Osteoblast (primary cell): ENCODE measurements around a stretch of chr7.

DNA sequence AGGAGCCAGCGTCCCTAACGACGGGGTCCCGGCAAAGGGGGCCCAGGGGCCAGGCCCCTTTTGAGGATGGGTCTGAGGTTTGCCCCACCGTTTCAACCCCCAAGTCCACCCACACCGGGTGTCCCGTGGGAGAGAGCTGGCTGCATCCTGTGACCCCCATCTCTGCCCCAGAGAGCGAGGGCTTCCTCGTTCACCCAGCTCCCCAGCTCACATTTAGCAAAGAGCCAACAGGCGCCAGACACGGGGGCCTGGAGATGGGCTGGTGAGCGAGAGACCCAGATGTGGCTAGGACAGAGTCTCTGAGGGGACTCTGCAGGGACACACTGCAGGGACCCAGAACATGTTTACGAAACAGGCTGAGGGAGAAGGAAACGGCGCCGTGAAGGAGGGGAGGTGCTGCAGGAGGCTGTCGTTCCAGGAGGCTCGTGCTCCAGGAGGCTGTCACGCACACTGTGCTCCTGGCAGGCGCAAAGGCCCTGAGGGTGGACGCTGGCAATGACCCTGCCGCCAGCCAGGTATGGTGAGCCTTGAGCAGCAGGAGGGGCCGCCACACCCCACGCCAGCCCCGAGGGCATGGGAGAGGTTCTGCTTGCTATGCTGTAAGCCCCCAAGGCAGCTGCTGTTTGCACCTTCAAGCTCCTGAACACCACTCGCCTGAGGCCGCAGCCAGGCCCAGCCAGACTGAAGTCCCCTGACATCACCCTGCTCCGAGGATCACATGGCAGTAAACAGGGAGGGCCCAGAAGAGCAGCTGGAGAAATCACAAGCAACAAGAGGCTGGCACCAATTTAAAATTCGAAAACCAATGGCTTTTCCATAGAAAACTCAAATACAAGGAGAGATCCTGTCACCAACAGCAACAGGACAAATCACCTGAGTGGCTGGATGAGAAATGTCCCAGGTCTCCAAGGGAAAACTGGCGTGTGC lies 27.4 kb downstream of the ADAP1 start:
- CAGE, long polyA plus RNA = no peak
- RRBS = 59% methylated on average over 3 of the region's 30 CpGs

DNA sequence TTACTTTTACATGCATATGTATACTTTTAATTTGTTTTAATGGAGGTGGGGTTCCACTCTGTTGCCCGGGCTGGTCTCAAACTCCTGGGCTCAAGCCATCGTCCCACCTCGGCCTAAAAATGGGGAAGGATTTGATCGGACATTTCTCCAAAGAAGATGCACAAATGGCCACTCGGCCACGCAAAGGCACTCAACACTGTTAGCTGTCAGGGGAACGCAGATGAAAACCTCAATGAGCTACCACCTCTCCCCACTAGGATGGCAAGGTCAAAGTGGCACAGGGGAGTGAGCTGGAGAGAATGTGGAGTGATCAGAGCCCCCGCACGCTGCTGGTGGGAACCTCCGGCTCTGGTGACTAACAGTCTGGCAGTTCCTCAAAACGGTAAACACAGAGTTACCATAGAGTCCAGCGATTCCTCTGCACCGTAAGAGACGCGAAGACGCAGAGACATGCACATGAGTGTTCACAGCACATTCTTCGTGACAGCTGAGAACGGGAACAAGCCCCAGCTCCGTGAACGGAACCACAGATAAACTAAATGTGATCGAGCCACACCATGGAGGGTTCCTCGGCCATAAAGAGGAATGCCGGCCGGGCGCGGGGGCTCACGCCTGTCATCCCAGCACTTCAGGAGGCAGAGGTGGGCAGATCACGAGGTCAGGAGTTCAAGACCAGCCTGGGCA lies 25.9 kb downstream of the ADAP1 start:
- CAGE, long polyA plus RNA = no peak
- RRBS = no CpG with 5 or more reads among the region's 28 CpGs

DNA sequence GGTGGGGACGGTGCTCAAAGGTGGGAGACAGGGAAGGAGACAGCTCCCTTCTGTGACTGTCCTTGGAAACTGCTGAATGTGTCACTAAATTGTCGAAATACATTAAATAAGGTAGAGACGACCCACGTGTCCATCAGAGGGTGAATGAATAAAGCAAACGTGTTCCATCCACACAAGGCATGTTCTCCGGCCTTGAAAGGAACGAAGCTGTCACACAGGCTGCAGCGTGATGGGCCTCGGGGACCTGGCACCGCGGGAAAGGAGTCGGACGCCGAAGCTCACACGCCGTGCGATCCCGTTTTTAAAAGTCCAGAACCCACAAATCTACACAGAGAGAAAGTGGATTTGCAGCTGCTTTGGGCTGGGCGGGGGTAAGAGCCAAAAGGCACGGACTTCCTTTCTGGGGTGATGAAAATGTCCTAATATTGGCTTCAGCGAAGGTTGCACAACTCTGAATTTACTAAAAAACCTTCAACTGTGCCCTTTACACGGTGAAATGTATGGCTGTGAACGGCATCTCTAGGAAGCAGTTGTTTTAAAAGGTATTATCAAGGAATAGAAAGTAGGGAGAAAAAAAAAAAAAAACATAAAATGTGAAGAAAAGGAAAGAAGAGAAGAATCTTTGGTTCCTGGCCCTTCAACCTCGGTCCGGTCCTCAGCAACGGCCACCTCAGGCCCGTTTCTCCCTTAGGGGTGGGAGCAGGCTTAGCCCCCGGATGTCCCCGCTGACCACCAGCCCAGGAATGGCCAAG lies 23.1 kb downstream of the ADAP1 start:
- CAGE, long polyA plus RNA = no peak
- RRBS = 71% methylated on average over 5 of the region's 29 CpGs

GRCh38 chr7:965905-966466 lies 9.4 kb downstream of the COX19 start:
- CAGE, long polyA plus RNA = no peak
- RRBS = no CpG with 5 or more reads among the region's 12 CpGs

DNA sequence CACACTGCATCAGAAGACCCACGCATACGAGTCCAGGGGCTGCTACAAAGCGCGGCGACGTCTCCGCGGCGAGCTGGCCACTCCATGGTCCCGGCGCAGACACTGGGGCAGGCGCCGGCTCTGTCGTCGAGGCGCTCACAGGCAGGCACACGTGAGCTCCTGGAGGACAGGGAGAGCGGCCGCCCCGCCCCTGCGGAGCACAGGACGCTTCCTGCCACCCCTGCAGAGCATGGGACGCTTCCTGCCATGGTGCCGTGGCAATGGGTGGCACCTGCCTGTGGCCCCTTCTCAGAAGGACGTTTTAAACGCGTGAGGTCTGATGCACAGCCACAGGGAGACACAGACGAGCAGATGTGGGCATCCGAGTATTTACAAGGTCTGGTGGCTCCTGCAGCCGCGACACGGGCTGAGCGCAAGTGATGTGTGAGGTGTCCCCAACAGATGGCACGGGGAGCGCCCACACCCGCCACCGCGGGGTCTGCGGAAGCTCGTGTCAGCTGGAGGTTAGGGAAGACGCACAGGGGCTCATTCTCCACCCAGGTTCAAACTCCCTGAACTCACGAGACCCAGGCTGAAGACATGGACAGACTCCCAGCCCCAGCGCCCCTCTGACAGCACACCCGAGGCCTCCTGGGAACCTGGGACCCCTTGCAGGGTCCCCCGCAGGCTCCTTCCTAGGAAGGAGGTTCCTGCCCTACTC lies 21.4 kb upstream of the GPR146 start:
- CAGE, long polyA plus RNA = no peak
- RRBS = no CpG with 5 or more reads among the region's 45 CpGs

DNA sequence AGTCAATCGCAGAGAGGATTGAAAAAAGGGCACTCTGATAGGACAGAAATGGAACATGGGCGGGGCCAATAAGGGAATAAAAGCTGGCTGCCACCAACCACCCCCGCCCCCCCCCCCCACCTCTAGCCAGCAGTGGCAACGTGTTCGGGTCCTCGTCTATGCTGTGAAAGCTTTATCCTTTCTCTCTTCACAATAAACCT lies 11.7 kb upstream of the ZFAND2A start:
- CAGE, long polyA plus RNA = no peak
- RRBS = no CpG with 5 or more reads among the region's 6 CpGs

DNA sequence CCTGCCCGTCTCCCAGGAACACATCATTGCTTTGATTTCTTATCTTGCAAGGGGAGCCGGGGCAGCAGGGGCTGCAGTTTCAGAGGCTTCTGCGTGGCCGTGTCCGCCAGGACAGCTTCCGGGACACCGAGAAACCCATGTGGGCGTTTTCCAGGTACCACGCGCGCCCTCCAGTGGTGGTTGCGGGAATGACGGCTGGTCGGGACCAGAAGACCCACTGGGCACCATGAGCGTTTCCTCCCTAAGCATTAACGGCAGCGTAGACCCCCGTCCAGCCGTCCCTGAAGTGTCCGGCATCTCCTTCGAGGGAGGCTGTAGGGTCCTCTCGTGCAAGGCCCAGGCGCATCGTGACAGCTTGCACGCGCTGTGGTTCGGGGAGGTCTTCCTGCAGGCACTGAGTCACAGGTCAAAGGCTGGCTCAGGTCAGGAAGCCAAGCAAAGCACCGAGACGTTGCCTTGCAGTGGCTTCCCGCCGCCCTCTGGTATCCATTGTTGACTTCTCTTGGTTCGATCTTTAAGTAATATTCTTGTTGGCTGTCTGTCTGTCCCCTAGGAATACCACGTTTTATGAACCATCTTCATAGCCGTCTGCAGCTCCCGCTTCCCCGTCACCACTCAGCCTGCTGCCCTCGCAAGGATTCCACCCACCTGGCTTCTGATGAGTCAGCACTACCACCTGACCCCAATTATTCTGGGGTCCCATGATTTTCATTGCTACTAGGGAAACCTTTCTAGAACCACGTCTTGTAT lies 16.3 kb upstream of the ZFAND2A start:
- CAGE, long polyA plus RNA = no peak
- RRBS = 8% methylated on average over 9 of the region's 38 CpGs

DNA sequence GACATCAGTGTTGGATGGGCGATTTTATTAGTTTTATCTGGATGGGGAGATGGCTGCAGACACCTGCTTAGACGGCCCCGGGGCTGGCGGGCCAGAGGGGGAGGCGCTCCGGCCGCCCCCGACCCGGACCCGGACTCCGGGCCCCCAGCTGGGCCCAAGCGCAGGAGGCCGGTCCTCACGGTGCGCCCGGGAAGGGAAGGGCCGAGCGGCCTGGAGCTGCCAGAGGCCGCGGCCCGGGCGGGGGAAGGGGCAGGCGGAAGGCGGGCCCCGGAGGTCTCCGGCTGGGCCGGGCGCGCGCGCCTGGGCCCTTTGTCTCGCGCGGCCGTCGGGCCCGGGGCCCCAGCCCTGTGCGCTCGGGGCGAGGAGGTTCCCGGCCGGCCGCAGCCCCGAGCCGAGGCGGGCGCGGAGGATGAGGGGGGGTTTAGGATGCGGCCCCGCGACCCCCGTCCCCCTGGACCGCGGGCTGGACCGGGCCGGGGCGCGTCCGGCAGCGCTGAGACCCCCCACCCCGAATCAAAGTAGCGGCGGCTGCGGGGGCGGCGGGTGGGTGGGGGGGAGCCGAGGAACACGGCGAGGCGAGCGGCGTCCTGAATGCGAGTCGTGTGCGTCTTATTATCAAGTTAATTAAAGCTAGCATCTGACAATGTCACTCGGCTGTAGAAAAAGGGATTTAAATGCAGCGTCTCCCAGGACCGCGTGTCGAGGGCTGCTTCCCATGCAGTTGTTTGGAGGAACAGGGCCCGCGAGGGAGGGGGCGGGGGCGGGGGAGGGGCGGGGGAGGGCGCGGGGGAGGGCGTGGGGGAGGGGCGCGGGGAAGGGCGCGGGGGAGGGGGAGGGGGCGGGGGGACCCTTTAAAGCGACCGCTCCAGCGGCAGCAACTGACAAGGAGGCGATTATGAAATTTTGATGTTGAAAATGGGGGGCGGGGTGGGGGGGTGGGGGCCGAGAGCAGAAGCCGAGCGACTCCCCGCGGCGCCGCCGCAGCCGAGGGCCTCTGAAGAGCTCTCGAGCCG lies 2.9 kb upstream of the UNCX start:
- CAGE, long polyA plus RNA = no peak
- RRBS = 4% methylated on average over 21 of the region's 109 CpGs

DNA sequence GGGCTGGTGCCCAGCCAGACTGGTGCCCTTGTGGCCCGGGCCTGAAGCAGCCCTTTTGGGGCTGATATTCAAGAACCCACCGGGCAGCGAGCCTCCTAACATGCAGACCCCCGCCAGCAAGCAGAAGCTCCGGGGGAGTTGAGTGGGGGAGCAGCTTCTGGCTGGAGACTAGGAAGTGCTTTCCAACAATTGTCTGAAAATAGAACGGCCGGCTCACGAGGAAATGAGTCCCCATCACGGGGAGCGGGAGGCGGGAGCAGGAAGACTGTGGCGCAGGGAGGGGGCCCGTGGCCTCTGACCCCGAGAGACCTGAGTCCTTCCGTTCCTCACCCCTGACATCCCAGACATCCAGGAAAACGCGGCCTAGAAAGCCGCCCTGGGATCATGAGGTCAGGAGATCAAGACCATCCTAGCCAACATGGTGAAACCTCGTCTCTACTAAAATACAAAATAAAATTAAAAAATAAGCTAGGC lies 9.6 kb upstream of the INTS1 start:
- CAGE, long polyA plus RNA = no peak
- RRBS = 31% methylated on average over 6 of the region's 19 CpGs

DNA sequence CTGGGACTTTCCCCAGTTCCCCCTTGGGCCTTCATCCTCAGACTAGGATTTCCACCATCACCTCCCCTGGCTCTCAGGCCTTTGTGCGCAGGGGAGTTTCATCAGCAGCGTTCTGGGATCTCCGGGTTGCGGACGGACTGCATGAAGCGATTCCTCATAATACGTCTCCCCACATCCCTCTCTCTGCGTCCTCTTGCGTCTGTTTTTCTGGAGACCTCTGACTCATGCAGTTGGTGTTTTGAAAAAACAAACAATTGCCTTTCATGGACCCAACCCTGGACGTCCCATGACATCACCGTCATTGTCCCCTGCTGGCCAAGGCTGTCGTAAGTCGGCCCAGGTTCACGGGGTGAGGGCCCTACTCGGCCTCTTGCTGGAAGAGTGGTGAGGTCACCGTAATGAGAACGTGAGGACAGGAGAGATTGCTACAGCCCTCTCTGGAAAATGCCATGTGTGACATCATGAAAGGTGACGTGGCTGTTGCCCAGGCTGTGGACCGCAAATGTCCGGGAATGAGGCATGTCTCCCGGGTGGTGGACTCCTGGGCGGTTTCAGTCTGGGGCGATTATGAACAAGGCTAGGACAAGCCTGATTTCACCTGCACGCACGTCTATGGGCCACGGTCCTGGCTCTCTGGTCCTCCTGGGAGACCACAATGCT lies 9.9 kb upstream of the MAFK start:
- CAGE, long polyA plus RNA = no peak
- RRBS = no CpG with 5 or more reads among the region's 26 CpGs

DNA sequence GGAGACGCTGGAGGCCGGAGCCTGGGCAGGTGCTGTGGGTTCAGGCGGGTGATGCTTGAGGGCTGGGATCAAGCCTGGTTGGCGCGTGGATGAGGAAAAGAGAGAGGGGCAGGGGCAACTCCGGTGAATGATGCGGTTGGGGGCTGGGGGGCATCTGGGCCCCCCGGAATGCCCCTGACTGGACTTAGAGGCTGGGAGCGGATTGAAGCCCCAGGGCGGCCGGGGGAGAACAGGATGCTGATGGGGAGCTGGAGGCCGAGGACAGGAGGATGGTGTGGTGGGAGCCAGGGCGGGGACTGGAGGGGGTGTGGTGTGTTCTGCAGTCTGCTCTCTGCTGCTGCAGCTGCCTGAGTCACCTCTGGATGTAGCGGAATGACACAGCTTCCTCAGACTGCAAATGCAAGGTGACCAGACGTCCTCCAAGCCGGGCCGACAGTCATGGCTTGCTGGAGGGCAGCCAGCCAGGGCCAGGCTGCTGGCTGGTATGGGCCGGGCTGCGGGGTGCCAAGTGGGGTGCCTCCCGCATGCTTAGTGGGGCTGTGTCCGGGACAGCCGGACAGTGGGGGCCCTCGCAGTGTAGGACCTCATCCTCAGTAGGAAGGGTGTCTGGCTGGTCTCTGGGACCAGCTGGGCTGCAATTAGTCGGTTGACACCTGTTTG lies 3.3 kb downstream of the MAFK start:
- CAGE, long polyA plus RNA = no peak
- RRBS = 44% methylated on average over 14 of the region's 24 CpGs

DNA sequence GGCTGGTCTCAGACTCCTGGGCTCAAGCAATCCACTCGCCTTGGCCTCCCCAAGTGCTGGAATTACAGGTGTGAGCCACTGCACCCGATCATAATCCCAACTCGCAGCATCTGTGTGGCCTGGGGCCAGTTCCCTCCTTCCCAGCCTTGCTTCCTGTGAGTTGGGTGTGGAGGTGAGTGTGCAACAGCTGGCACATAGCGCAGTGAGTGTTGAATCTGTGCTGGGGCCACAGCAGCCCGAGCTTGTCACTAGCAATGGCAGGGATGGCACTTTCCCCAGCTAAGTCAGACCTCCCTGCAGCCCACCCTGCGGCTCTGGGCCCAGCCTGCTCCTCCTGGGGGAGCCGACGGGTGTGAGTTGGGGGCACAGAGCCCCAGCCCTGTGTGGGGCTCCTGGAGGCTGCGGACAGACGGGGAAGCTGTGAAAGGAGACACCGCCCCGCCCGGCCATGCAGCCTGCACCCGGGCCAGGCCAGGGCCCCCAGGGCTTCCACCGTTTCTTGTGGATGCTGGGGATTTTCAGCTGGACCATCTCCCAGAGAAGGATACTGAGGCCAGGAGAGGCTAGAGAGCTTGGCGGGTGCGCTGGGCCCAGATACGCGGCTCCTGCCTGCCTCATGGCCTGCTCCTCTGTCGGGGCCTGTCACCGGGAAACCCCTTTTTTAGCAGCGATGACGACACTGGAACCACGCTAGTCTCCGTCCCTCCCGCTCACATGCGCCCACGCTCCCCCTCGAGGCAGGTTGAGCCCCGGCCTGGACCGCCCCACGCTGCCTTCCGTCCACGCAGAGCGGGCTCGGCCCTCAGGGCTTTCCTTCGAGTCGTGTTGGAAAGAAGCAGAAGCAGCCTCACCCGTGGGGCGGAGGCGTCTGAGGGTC lies 11.9 kb downstream of the TMEM184A start:
- CAGE, long polyA plus RNA = no peak
- RRBS = 79% methylated on average over 7 of the region's 41 CpGs

- CAGE, long polyA plus RNA = no peak
- RRBS = 2% methylated on average over 24 of the region's 67 CpGs
These were observed 5.5 kb upstream of the ELFN1 start for GRCh38 chr7:1664498-1665091.

DNA sequence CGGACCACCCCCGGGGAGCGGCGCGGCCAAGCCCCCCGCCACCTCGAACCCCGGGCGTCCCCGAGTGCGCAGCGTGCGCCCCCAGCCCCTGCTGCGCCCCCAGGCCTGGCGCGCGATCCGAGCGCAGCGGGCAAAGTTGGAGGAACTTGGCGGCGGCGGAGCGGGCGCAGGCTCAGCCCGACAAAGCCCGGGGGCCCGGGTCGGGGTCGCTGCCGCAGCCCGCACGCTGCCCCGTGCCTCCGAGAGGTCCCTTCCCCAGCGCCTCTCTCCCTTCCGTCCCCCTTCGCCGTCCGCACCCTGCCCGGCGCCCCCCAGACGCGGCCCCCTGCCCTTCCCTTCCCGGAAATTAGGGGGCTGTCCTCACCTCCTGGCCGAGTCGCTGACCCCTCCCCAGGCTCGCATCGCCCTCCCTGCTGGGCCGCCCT lies 337 bp downstream of the ELFN1 start:
- CAGE, long polyA plus RNA = no peak
- RRBS = 2% methylated on average over 22 of the region's 50 CpGs

GRCh38 chr7:1695009-1695346 lies 24.9 kb downstream of the ELFN1 start:
- CAGE, long polyA plus RNA = no peak
- RRBS = no CpG with 5 or more reads among the region's 19 CpGs

DNA sequence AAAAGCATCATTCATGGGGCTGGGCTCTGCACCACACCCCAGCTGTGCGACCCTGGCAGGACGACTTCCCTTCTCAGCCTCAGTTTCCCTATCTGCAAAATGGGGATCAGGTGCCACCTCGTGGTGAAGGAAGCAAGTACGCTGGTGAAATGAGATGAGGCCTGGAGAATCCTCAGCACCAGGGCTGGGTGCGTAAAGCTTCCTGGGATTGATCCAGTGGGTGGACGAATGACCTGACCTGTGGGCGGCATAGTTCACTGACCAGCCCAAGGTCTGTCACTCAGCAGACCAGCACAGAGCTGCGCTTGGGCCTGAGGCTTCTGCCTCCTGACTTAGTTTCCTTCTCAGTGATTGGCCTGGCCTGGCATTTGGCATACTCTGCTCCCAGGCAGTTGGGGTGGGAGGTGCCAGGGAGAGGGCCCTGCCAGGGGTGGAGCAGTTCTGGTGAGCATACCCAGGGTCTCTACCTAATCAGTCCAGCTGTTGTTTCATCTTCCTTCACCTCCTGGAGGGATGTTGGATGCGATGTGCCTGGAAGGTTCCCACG lies 38.1 kb downstream of the ELFN1 start:
- CAGE, long polyA plus RNA = no peak
- RRBS = no CpG with 5 or more reads among the region's 10 CpGs

DNA sequence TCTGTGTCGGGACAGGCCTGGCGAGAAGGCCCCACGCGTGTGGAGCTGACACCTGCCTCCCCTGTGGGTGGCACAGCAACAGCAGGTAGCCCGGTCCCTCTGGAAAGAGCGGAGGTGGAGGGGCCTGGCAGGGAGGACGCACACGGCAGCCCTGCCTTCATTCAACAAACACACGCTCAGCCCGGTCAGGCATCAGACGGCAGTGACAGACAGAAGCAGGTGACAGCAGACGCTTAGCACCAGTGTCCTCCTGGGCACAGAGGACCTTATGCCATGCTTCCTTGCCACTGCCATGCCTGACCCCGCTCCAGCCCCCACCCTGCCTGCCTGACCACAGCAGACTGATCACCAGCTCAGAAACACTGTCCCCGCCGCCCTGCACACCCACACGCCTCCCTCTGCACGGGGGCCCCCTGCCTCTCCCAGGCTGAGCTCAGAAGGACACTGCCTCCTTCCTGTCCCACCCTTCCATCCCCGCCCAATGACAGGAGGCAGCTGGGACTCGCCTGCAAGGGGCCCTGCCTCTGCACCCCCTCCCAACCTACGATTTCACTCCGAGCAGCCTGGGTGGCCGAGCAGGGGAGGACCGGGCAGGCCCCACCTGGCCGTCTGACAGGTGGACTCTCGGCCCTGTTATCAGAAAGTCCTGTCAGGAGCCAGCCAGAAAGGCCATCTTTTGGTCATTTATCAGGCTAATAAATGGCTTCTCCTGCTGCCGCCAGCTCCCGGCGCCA lies 183.4 kb downstream of the ELFN1 start:
- CAGE, long polyA plus RNA = no peak
- RRBS = 93% methylated on average over 4 of the region's 28 CpGs

DNA sequence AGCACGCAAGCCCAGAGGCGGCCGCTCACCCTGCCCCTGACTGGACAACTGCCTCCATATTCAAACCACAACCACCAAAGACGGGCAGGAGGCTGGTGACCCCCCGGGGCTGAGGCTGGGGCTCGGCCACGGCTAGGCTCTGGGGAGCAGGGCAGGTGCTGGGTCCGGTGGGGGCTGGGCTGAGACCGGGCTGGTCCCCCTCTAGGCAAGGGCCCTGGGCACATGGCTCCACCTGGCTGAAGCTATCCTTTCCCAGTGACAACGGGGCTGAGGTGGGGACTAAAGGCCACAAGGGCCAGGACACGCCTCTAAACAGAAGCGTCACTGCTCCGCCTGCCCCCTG lies 191.0 kb downstream of the ELFN1 start:
- CAGE, long polyA plus RNA = no peak
- RRBS = 89% methylated on average over 4 of the region's 13 CpGs

DNA sequence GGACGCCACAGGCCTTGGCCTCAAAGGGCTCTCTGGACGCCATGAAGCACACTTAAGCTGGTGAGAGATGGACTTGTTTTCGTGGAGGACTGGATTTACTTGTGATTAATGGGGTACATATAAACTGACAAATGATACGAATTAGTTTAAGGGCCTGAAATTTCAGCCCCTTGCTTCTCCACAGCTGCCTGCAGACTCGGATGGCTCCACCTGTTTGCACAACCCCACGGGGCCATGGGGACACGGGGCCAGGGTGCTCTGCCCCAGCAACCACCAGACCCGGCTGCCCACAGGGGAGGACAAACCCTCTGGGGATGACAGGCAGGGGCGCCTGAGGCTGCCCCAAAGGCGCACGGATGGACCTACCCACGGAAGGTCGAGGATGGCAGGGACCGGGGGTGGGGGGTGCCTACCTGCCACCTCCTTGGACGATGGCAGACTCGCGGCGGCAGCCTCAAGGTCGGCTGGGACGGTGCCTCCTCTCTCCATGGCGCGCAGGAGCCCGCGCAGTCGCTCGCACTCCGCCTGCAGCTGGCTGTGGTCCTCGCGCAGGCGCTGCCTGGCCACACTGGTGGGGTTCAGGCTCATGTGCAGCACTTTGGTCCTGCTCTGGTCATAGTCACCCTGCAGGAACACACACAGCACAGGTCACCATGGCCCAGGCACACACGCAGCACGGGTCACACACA lies 266.3 kb downstream of the ELFN1 start:
- CAGE, long polyA plus RNA = no peak
- RRBS = 89% methylated on average over 1 of the region's 32 CpGs

GRCh38 chr7:1942185-1942490 lies 272.1 kb downstream of the ELFN1 start:
- CAGE, long polyA plus RNA = no peak
- RRBS = no CpG with 5 or more reads among the region's 9 CpGs